ENCODE measurements around a stretch of chr5.

- PRO-cap: no peak
- RAMPAGE, long total RNA, 3 experiments: no peak in any of the 3 experiments
Measured at GRCh38 chr5:52777180-52777505, 10.6 kb upstream of the ITGA1 start.

DNA sequence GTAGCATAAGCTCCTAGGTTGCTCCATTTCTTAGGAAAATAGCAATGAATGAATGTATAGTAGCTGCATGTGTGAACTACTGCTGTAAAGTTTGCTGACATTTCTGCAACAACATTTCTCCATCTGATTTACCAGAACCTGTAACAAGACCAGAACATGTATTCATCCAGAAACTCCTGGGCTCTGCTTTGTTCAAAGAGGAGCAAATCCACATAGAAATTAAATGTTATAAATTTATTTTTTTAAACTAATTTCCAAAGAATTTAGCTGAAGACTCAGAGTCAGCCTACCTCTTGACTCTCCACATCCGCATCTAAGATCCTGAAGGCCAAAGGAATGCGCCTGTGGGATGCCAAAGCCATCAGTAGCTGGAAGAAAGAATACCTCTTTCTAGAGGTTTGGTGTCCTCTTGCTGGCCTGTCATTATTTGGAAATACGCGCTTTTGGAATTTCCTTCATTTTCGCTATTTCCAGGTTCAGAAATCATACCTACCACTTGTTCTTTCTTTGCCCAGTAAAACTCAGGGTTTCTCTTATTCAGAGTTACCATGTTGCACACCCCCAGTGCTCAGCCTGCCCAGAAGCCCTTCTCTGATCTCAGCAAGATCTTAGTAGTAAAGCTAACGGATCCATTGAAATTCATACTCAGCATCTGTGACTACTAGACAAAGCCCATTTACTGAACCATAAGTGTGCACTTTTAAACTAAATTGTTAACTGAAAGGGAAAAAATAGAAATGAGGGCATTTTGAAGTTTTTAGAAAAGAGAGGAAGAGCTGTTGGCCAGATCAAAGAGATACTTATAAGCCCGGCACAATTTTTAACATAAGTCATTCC lies 35.2 kb upstream of the ITGA2 start:
- PRO-cap: no peak
- RAMPAGE, long total RNA, 3 experiments: no peak in any of the 3 experiments

- PRO-cap: no peak
- RAMPAGE, long total RNA, 3 experiments: no peak in any of the 3 experiments
Measured at GRCh38 chr5:52994901-52995471, 5.8 kb downstream of the ITGA2 start.

DNA sequence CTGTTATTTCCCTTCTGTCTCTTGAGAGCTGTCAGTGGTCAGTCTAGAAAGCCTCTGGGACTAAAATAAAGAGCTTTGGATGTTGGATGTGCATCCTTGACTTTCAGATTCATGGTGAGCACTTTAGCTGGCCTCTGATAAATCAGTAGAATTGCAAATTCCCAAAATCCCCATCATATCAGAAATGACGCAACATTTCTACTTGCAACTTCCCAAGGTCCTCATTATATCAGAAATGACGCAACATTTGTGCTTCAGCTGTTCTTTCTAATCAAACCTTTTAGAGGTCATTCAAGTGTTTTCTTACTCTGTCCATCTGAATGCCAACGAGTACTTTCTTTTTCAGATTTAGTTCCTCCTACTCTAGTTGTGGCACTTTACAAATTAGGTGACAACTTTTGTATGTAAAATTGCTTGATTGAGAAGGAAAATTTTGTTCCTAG lies 167.3 kb upstream of the MOCS2 start:
- PRO-cap: no peak
- RAMPAGE, long total RNA, 3 experiments: no peak in any of the 3 experiments

GRCh38 chr5:53485789-53486660 lies 5.6 kb downstream of the FST start:
- PRO-cap: no peak
- RAMPAGE, long total RNA, 3 experiments: no peak in any of the 3 experiments

DNA sequence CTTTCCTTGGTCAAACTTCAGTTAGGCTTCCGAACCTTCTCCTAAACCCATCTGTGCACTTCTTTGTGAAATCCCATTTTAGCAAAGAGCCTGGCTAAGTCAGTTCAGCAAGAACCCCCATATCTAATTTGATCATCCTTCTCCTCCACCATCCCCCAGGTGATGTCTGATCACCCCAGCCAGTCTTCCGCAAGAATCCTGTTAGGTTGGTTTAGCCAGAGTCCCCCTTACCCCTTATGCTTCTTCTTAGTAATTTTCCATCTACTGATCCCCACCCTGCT lies 109.1 kb downstream of the ARL15 start:
- PRO-cap: no peak
- RAMPAGE, long total RNA, 3 experiments: no peak in any of the 3 experiments

DNA sequence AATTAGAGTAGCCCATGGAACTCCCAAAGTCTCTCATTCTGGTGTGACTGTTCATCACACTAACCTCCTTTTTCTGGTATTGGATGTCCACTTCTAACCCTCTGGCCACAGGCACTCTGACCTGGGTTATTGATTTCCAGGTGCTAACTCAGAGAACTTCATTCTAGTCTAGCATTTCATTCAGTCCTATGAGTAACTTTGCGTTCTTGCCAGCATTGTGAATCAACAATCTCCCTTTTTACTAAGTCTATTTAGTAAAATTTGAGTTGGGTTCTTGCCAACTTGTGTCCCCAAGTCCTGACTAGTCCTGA lies 103.5 kb downstream of the SNX18 start:
- PRO-cap: no peak
- RAMPAGE, long total RNA, 3 experiments: no peak in any of the 3 experiments

DNA sequence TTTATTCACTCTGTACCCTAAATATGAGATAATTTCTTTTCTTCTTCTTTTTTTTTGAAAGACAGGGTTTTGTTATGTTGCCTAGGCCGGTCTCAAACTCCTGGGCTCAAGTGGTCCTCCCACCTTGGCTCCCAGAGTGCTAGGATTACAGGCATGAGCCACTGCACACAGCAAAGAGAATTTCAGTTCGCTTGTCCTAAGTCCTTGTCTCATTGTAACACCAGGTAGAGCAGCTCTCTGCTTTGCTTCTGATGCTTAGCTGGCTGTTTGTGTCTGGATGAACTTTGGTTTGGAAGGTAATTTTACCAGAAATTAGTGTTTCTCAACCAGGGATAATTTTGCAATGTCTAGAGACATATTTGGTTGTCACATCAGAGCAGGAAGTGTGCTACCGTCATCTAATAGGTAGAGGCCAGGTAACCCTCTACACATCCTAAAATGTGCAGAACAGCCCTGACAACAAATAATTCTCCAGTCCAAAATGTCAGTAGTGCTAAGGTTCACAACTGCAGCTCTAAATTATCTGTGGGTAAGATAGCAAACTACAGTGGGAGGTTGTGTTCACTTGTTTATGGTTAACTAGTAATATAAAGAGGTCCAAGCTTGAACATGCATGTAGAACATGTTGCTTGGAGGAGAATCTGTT lies 108.8 kb downstream of the SNX18 start:
- PRO-cap: no peak
- RAMPAGE, long total RNA, 3 experiments: no peak in any of the 3 experiments

DNA sequence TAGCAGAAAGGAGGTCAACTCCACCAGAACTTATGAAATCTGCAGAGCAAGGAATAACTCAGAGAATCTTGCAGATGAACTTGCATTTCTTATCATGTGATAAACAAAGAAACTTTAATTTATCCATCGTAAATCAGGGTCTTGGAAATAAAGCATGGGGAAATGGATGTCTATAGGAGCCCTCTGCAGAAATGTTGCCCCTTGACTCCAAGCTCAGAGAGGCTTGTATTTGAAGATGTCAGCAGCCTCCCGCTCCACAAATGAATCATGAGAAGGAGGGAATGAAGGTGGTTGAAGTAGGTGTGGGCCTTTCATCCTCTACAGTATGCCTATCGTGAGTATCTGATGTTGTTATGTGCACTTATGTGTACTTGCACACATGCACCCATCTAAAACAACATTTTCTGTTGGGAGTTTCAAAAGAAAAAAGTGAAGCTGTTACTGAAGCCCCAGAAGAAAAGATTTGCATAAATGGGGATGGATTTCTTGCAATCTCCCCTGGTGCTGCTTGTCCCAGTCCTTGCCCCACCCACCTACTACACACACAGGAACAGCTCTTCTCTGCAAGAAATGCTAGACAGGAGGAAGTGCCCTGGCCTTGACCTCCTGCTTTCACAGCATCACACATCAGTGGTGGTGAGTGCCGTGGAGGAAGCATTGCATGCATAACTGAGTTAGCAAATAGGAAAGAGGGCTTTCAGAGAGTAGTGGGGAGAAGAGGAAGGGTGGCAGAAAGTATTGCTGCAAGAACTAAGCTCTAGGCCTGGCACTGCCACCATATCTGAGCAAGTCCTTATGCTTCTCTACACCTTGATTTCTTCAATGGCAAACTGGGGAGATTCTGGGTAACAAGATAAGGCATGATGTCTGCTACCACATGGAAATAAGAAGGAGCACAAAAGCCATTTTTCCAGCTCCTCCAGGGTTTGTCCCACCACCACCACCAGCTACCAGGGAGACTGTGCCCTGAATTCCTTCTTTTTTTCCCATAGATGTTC lies 156.1 kb downstream of the SNX18 start:
- PRO-cap: no peak
- RAMPAGE, long total RNA, 3 experiments: no peak in any of the 3 experiments

DNA sequence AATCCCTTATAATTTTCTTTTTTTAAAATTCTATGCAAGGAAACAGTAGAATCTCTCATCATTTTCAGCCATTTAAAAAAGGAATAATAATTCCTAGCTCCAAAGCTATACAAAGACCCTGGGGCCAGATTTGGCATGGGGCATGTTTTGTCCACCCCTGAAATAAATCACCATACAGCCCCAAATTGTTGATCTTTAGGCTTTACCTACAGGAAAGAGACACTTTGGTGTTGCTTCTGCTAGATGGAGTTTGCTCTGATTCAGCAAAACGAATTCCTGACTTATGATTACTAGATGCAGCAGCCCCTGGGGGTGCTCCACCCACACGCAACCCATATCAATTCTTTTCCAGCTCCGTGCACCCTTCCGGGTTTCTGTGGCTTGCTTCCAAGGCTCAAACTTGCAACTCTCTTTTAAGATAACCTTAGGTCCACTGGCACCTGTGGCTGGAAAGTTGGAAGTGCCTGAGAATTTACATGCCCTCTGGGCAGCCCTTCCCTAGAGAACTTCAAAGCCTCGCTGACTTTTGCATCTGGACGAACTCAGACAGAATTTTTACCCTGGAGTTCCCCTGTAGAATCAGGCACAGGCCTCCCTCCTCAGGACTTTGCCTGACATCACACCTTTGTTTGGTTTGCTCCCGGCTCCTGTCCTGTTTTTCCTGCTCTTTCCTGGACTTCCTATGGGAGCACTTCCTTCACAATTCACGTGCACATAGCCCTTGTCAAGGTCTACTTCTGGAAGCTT lies 224.8 kb downstream of the SNX18 start:
- PRO-cap: no peak
- RAMPAGE, long total RNA, 3 experiments: no peak in any of the 3 experiments

- PRO-cap: no peak
- RAMPAGE, long total RNA, 3 experiments: no peak in any of the 3 experiments
Measured at GRCh38 chr5:54743894-54744820, 226.6 kb downstream of the SNX18 start.

GRCh38 chr5:55390392-55390997 lies 82.7 kb downstream of the MTREX start:
- PRO-cap: no peak
- RAMPAGE, long total RNA, 3 experiments: no peak in any of the 3 experiments

DNA sequence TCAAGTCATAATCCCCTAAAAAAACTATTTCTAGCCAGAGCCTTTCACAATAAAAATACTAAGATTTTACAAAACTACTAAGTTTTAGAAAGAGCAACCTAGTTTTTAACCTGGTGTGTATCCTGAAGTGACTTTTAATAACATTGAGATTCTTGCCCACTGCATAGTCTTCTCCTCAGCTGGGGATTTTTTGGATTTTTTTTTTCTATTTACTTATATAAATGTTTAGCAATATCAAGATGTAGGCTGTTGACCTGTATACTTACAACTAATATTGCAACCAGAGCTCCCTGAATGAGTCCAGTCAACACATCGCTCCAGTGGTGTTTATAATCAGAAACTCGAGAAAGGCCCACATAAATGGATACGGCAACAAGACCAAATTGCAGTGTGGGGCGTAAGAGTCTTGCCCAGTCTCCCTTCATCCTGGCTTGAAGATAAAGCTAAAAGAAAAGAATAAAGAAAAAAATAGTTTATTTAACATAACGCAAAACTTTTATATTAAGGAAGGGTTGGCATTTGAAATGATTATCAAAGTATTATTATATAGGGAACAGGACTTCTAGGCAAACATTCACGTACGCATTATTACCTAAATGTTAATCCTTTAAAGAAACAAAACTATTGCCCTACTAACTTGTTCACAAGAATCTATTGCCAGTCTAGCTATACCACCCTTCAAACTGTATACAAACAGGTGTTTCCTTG lies 109.0 kb downstream of the PLPP1 start:
- PRO-cap: no peak
- RAMPAGE, long total RNA, 3 experiments: no peak in any of the 3 experiments

GRCh38 chr5:55438887-55439921 lies 95.6 kb downstream of the PLPP1 start:
- PRO-cap: no peak
- RAMPAGE, long total RNA, 3 experiments: no peak in any of the 3 experiments

DNA sequence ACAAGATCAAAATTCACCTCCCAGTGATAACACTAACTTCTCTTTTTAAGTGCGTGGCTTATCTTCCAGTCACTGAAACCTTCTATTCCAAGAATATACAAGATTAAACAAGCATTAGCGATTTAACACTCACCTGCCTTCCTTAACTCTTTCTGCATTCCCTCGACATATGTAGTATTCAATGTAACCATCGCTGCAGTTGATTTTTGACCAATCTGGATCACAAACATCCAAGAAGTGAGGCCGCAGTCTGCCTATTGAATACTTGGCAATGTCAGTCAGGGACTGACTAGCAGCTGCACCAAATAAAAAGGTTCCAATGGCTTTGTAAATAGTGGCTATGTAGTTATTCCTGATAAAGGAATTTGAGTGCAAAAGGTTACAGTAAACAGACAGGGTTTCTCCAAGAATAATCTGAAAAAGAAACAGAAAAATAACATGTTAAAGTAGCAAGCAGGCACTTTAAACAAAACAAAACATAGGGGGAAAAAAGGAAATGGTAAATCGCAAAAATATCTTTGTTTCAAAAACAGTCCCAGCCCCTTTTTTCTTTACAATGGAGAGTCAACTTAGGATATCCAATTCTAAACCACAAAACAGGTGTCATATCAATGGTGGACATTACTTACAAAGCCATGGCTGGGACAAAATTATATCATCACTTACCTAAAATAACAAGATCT lies 66.9 kb downstream of the PLPP1 start:
- PRO-cap: no peak
- RAMPAGE, long total RNA, 3 experiments: no peak in any of the 3 experiments

DNA sequence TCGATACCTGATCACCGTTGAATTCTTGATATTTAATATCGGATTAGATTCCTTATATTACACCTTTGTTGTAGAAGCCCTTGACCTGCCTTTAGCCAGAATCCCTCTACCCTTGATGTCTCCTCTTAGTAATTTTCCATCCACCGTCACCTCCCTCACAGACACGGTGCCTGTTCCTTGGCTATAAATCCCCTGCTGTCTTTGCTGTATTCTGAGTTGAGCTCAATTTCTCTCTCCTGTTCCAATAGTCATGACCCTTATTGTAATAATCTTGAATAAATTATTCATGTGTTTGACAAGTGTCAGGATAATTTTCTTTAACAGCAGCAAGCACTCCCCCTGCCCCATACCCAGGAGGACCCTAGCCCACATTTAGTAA lies 808 bp upstream of the PLPP1 start:
- PRO-cap: no peak
- RAMPAGE, long total RNA, 3 experiments: no peak in any of the 3 experiments

DNA sequence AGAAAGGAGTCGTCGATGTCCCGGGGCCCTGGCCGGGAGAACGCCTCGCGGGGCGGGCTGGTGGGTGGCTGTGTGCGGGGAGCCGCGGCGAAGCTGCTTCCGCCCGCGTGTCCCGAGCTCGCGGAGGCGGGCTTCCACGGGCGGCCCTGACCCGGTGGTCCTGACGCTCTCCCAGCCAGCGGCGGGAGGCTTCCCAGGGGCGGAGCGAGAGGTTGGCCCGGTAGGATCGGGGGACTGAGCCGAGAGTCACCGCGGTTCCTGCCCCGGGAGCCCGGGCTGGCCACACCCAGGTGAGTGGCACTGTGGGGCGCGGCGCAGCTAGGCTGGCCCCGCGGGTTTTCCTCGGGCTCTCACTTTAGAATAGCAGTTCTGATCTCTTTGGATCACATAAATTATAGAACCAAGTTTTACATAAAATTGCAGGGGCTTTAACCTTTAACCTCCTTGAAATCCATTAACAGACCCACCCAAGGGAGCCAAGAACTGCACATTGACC lies 29.3 kb upstream of the IL31RA start:
- PRO-cap: no peak
- RAMPAGE, long total RNA, 3 experiments: no peak in any of the 3 experiments

DNA sequence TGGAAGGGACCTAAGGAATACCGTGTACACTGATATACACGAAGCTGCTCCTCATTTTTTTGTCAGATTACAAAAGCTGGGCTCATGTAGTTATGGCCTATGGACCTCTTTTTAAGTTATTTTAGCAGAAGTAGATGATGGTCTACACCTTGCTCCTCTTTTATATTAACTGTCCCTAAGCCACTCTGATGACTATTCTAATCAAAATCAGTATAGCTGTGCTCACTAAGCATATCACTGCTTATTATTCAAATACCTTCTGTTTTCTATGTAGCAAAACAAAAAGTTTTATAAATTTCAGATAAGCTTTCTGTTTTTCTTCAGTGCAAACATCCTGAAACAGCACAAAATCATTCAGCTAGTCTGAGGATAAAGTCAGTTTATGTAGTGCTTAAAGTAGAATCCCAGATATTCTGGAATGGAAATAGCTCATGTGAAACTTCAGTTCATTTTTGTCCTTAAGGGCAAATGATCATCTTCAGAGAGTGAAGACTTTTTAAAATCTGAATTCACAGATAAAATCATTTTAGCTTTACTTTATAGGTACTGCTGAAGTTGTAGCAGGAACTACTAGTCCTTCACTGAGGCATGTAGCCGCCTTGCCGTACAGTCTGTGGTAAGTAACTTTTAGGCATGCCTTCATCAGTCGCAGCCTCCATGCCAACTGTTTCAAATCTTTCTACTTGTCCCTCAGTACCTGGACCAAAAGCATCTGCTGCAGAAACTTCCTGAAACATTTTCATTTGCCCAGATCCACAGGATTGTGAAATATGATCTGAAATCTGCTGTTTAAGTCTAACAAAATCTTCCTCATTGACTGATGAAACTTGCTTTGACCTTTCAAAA lies 54.0 kb downstream of the IL6ST start:
- PRO-cap: no peak
- RAMPAGE, long total RNA, 3 experiments: no peak in any of the 3 experiments

GRCh38 chr5:55969358-55969861 lies 25.4 kb downstream of the IL6ST start:
- PRO-cap: no peak
- RAMPAGE, long total RNA, 3 experiments: no peak in any of the 3 experiments

DNA sequence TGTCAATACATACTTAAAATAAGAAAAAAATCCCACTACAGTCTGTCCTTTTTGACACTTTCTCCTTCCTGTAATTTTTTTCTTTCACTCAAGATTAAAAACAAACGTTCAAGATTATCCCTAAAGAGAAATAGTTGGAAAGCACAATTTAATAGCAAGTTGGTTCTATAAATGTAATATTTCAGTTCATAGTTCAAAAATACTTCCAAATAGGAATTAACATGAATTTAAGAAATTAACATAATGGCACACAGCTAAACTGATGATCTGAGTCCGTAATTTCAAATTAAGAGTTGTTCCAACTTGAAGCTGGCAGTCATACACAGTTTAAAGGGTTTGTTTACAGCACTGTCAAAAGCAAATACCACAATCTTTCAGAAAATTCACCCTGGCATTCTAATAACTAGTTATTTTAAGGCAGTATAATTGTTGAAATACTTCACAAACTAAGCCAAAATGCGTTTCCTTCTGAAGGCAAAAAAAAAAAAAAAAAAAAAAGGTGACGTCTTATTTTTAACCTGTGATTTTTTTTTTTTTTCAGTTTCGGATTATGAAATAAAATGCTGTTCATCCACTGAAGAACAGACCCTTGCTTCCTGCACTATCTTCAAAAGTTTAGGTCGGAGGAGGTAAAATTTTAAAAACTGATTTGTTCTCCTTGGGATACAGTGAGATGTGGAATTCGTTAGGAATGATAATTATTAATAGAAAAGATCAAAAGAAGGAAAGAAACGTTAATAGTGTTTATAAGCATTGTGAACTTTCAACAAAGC lies 1.0 kb downstream of the IL6ST start:
- PRO-cap: unidirectional peak, plus-strand start at position 558 of the sequence
- RAMPAGE, long total RNA, 3 experiments: no peak in any of the 3 experiments

Measured in gastrocnemius medialis (tissue), 3 donors.